ENCODE data around the gene LEMD1.

DNA sequence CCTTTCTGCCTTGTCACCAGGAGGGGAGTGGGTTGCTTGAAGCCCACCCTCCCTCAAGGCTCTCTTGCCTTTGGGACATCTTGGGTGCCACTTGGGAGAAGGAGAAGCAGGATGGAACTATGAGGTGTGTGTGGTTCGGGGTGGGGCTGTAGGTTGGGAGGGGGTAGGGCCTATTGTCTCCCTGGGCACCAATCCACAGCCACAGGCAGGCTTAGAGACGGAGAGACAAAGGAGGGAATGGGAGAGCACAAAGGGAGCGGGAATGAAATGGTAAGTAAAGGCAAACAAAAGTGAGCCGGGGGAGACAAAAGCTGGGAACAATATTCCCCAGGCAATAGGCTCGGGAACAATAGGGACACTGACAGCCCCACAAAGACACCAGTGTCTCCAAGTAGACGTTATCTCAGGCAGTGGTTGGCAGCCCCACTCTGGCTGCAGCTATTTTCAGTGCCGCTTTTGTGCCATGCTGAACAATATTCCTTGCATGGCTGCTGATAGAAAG is 76.3 kb upstream of the SOX13 start:
- PRO-cap, 7 experiments: no peak in any of the 7 experiments
- RAMPAGE, long total RNA, 2 experiments: no peak in any of the 2 experiments

GRCh38 chr1:204130067-204130757 is 21.6 kb downstream of the ETNK2 start:
- PRO-cap, 7 experiments: no peak in any of the 7 experiments
- RAMPAGE, long total RNA, 2 experiments: no peak in any of the 2 experiments

- PRO-cap, 7 experiments: no peak in any of the 7 experiments
- RAMPAGE, long total RNA, 2 experiments: no peak in any of the 2 experiments
Observed at GRCh38 chr1:204146908-204148086, 4.5 kb downstream of the ETNK2 start.

- PRO-cap, 7 experiments: no peak in any of the 7 experiments
- RAMPAGE, long total RNA, 2 experiments: no peak in any of the 2 experiments
Observed at GRCh38 chr1:204227862-204228467, 14.2 kb upstream of the GOLT1A start.

GRCh38 chr1:204350691-204351326 is 8.9 kb downstream of the PLEKHA6 start:
- PRO-cap, 7 experiments: peak in 4 of 7 experiments; most common plus-strand start chr1:204351076 (in 1); most common minus-strand start chr1:204350983 (in 2)
- RAMPAGE, long total RNA, 2 experiments: start-site peak on the minus strand in 2 of 2 experiments, at chr1:204350966-204351065 at its widest, 36 to 49 reads per replicate

- PRO-cap, 7 experiments: no peak in any of the 7 experiments
- RAMPAGE, long total RNA, 2 experiments: no peak in any of the 2 experiments
Observed at GRCh38 chr1:204389618-204390598, 21.7 kb downstream of the PPP1R15B start.

- PRO-cap, 7 experiments: no peak in any of the 7 experiments
- RAMPAGE, long total RNA, 2 experiments: no peak in any of the 2 experiments
Observed at GRCh38 chr1:204493580-204493988, 1.0 kb downstream of the PIK3C2B start.

- PRO-cap, 7 experiments: no peak in any of the 7 experiments
- RAMPAGE, long total RNA, 2 experiments: no peak in any of the 2 experiments
Observed at GRCh38 chr1:204521101-204521693, 5.0 kb downstream of the MDM4 start.

- PRO-cap, 7 experiments: no peak in any of the 7 experiments
- RAMPAGE, long total RNA, 2 experiments: no peak in any of the 2 experiments
Observed at GRCh38 chr1:204711971-204712900, 26.7 kb upstream of the LRRN2 start.

DNA sequence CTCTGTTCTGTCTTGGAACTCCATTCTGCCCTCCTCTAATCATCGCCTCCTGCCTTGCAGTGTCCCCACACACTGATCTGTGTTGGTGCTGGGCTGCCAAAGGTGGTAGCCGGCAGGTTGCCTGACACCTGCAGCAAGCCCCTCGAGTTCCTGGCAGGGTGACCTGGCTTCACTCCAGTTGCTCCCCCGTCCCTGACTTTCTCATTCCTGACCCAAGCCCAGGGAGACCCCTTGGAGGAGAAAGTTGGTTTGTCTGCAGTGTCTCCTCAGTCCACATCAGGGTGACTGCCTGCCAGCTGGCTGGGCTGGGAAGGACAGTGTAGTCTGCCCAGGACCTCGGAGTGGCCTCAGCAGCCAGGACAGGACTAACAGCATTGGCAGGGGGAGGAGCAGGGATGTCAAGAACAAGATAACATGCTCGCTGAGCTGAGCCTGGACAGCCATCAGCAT is 83.8 kb upstream of the CNTN2 start:
- PRO-cap, 7 experiments: no peak in any of the 7 experiments
- RAMPAGE, long total RNA, 2 experiments: no peak in any of the 2 experiments

DNA sequence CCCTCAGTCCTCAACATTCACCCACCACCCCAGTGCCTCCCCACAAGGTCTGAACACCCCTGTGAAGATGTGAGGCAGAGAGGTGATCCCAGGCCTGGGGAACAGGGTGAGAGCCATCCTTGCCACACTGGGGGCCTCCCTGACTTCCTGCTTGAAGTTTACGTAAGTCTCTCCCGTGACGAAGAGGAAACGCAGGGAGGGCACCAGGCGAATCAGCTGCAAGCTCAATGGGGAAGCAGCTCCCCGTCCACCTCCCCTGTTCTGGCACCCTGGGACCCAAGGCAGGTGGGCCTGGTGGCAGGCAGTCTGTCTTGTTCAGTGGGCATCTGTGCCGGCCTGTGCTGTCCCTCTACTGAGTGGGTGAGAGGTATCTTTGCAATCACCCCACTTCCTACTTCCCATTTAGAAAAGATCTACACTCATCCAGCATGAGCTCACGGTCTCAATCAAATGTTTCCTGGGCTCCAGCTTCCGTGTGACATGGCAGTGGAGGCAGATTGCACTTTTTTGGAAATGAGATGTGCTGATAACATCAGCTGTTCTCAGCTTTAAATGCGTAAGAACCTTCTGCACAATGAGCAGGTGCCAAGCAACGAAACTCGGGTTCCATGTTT is 50.4 kb upstream of the CNTN2 start:
- PRO-cap, 7 experiments: no peak in any of the 7 experiments
- RAMPAGE, long total RNA, 2 experiments: no peak in any of the 2 experiments

DNA sequence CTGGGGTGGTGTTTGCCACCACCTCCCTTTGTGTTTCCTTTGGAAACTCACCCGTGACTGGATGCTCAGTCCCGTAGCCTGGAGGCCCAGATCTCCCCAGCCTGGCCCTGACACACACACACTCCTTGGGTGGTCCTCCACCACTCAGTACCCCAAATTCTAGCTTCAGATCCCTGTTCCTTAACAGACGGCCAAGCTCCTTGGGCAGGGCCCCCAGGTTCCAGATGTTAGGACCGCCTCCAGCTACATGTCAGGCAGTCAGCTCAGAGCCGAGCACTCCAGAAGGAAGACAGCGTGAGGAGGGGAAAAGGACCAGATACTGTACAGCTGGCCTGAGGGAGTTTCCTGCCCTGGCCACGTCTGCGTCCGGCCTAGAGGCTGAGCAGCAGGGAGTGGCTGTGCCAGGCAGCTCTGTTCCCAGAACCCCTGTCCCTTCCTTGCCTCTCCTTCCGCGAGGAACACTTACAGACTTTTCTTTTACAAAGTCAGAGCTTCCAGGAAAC is 45.5 kb upstream of the CNTN2 start:
- PRO-cap, 7 experiments: peak in 1 of 7 experiments; most common plus-strand start position 276 of the sequence (in 1)
- RAMPAGE, long total RNA, 2 experiments: no peak in any of the 2 experiments

GRCh38 chr1:205061512-205061997 is 18.5 kb downstream of the CNTN2 start:
- PRO-cap, 7 experiments: no peak in any of the 7 experiments
- RAMPAGE, long total RNA, 2 experiments: no peak in any of the 2 experiments

- PRO-cap, 7 experiments: no peak in any of the 7 experiments
- RAMPAGE, long total RNA, 2 experiments: no peak in any of the 2 experiments
Observed at GRCh38 chr1:205096636-205097085, 12.4 kb upstream of the TMEM81 start.

DNA sequence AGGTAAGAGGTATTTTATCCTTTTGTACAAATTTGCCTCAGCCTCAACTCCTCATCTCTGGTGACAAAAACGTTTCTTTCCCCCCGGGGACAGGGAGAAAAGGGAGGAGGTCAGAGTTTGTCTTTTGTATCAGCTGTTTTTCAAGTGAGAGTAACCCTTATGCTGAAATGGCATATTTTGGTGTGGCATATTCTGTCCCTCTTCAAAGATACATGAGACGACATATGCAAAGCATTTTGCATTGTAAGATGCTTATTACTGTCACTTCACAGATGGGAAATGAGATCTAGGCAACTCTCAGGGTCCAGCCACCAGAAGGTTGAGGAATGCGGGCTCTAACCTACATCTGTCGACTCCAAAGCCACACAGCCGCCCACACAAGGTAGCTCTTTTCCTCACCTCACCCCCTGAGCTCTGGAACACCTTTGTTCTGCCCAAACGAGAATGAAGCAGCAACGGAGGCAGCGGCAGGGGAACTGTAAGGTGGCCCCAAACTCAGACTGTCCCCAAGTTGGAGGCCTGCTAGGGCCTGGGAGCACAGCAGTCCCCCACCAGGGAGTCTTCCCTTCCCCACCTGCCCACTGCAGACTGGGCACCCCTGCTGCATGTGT is 37.9 kb downstream of the NUAK2 start:
- PRO-cap, 7 experiments: no peak in any of the 7 experiments
- RAMPAGE, long total RNA, 2 experiments: no peak in any of the 2 experiments

DNA sequence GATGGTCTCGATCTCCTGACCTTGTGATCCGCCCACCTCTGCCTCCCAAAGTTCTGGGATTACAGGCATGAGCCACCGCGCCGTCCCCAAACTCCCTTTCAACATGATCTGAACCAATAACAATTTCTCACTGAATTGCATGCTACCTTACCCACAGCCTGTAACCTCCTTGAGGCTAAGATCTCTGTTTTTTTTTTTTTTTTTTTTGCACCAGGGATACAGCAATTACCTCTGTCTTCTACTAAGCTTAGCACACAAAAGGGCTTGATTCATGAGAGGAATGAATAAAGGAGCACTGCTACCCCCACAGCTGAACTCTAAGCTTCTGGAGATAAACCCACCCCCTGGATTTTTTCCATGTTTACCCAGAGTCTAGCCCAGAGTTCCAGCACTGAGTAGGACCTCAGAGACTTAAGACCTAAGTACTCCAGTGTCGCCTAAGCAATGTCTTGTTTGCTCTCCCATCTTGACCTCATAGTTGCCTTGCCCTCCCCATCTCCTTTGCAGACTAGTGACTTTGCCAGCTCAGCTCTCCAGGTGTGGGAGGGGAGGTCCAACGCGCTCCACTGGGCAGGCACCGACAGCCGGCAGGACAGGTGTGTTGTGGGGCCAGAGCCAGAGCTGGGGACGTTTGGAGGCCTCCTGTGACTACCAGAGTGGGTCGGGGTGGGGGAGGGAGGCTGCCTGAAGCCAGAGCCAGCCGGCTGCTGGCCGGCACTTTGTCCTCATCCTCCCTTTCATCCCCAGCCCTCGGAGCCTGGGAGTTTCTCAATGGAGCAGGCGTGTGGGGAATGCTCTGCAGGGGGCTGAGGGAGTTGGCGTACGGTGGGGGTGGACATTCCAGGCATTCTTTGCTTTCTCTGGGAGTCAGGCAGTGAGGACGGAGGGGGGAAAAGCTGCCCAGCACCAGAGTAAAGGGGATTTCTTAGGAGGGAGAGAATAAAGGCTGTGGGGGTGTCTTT is 20.5 kb downstream of the NUAK2 start:
- PRO-cap, 7 experiments: no peak in any of the 7 experiments
- RAMPAGE, long total RNA, 2 experiments: no peak in any of the 2 experiments

DNA sequence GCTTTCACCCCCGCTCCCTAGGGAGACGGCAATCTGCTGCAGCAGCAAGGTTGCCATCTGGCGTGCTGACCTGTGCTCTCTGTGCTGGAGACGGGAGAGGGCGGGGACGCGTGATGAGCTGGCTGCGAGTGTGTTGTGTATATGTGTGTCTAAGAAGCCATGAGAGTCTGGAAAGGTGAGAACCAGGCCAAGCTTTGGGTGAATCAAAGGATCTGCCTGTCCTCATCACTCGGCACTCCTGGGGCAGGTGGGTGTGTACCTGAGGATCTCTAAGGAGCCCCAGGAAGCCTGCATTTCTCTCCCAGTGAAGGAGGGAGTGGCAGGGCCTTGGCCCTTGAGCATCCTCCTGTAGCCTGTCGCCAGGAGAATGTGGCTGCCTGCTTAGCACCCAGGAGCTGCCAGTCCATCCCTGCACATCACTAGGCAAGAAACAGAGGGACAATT is 4.2 kb downstream of the KLHDC8A start:
- PRO-cap, 7 experiments: peak in 4 of 7 experiments; most common plus-strand start position 82 of the sequence (in 1)
- RAMPAGE, long total RNA, 2 experiments: no peak in any of the 2 experiments

DNA sequence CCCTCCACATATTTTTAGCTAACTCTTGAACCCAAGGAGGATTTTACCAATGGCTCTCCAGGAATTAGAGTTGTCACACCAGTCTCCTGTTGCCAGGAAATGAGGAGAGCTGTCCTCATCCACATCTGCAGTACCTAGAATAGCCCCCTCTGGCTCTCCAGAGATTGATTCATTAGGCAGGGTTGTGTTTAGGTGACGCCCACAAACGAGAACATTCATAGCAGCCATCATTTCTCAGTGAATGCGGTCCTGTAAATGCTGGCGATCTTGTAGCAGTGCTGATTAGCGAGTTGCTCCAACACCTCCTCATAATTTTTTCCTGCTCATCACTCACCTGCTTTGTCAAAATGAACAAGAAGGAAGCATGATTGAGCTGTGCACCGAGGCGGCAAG is 16.3 kb upstream of the KLHDC8A start:
- PRO-cap, 7 experiments: peak in 5 of 7 experiments; most common plus-strand start position 231 of the sequence (in 5); most common minus-strand start position 141 of the sequence (in 3)
- RAMPAGE, long total RNA, 2 experiments: start-site peak on the plus strand in 1 of 2 experiments, centred at position 247 of the sequence, 28 reads per replicate

DNA sequence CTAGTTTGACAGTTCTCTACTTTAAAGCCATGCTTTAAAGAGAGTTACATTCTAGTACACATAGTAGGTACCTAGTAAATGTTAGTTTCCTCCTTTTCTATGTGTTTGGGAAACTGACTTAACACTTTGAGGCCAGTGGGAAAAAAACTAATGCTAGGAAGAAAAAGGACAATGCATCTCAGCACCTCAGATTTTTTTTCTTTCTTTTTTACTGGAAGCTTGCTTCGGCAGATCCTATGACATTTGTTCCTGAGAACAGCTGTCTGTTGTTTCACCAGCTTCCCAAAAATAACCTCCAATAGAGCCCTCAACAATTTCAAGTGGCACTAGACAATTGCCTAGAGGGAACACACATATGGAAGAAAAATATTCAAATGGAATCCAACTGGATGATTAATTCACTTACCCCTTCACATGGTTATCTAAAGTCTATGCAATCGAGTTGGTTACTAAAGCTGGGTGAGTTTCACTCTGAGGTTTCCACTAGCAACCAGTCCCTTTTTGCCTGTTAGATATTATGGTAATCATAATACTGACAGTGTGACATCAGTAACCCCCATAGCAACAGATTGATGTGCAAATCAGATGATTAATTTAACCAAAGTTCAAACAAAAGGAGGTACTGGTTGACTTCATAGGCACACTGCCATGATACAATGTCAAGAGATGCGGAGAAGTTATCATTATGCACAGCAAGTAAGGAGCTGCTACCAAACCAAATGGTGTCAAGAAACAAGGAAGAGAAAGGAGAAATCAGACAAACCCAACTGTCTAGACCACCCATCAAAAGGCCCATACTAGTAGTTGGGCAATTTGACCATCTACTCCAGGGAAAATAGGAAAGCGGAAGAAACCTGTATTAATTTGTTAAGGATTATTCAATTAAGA is at the start of gene LEMD1:
LEMD1 (minus strand) TSS at position 473 of the 888 bp plus-strand sequence.
- PRO-cap, 7 experiments: no peak in any of the 7 experiments
- RAMPAGE, long total RNA, 2 experiments: no peak in any of the 2 experiments

- PRO-cap, 7 experiments: peak in 3 of 7 experiments; most common plus-strand start chr1:205441290 (in 3); most common minus-strand start chr1:205441167 (in 1)
- RAMPAGE, long total RNA, 2 experiments: no peak in any of the 2 experiments
Observed at GRCh38 chr1:205440514-205441610, 15.0 kb downstream of the BLACAT1 start.

All from ovary (tissue), 7 donors.